Mucosa of descending colon (tissue), 1 donor: ENCODE measurements around a stretch of chr2.

DNA sequence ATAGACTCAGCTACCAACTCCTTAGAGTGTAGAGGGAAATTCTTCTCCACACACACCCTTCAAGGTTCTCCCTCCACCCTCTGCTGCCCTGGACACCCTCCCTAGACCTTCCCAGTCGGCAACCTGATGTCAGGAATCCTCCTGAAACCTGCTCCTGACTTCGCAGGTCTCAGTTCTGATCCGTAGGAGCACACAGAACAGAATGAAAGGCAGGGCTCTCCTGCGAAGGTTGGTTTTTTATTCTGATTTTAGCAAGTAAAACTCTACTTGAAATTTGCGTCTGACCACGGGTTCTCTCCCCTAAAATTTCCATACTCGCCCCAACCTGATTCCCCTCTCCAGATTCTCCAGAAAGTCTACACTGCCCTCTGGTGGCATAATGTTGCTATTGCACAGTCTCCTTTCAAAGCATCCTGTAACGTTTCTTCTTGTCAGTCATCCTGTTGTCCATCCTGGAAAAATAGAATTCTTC is 101.4 kb upstream of the CAB39 start:
- PRO-cap: no peak

DNA sequence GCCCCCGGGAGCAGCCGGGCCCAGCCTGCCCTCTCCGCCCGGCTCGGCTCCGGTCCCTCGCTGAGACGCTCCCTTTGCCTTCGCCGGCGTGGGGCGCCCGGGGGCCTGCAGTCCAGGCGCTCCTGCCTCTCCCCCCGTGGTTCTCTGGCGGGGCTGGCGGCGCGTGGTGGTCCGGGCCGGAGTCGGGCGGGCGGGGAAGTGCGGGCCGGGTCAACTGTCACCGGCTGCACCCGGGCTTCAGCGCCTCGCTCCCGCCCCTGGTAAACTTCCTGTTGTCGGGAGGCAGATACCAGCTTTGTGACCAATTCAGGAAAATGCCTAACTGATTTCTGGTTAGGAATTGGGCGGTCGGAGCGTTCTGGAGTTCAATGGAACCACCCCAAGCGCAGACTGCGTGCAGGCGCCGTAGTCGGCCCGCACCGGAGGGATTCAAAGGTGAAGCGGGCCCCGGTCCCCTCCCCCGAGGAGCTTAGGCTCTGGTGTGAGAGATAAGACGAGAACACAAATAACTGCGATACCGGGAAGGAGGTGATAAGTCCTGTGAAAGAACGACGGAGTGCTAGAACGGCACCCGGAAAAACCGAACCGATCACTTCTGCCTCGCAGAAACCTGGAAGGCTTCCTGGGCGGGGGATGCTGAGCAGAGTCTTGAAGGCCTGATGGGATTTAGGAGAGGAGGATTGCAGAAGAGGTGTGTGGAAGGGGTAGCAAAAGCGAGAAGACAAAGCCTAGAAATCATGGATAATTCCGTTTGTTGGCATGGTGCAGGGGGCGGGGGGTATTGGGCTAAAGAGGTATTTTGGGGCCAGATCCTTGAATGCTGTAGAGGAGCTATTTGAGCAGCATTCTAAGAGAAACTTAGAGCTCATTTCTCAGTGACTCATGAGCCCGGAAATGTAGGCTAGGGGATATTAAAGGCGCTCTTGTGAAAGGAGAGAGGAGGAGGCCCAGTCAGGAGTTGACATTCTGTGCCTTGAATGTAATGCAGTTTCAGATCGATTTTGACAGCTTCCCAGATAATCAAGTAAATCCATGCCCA is 1.0 kb downstream of the CAB39 start:
- PRO-cap: bidirectional peak, plus-strand start at position 531 of the sequence, minus-strand start at position 437 of the sequence; bidirectional peak, plus-strand start at position 926 of the sequence, minus-strand start at position 884 of the sequence

DNA sequence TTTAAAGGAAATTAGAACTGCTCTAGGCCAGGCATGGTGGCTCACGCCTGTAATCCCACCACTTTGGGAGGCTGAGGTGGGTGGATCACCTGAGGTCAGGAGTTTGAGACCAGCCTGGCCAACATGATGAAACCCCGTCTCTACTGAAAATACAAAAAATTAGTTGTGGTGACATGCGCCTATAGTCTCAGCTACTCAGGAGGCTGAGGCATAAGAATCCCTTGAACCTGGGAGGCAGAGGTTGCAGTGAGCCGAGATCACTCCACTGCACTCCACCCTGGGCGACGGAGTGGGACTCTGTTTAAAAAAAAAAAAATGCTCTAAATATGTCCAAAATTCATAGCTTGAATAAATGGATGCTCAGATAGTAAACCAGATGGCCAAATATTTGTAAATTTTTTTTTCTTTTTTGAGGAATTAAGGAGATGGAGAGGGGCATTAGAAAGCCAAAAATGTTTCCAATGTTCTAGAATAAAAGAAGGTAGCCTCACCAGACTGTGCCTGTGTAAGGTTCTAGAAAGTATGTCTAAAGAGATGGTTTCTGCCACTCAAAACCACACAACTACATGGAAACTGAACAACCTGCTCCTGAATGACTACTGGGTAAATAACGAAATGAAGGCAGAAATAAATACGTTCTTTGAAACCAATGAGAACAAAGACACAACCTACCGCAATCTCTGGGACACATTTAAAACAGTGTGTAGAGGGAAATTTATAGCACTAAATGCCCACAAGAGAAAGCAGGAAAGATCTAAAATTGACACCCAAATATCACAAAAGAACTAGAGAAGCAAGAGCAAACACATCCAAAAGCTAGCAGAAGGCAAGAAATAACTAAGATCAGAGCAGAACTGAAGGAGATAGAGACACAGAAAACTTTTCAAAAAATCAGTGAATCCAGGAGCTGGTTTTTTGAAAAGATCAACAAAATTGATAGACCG is 62.9 kb upstream of the ITM2C start:
- PRO-cap: no peak

GRCh38 chr2:230956756-230957260 is 31.8 kb upstream of the GPR55 start:
- PRO-cap: unidirectional peak, plus-strand start at chr2:230957095

- PRO-cap: no peak
Measured at GRCh38 chr2:231036007-231036553, 1.2 kb upstream of the C2orf72 start.

- PRO-cap: no peak
Measured at GRCh38 chr2:231161787-231162414, 36.5 kb upstream of the ARMC9 start.

GRCh38 chr2:231190565-231191375 is 7.7 kb upstream of the ARMC9 start:
- PRO-cap: unidirectional peak, minus-strand start at chr2:231190980

DNA sequence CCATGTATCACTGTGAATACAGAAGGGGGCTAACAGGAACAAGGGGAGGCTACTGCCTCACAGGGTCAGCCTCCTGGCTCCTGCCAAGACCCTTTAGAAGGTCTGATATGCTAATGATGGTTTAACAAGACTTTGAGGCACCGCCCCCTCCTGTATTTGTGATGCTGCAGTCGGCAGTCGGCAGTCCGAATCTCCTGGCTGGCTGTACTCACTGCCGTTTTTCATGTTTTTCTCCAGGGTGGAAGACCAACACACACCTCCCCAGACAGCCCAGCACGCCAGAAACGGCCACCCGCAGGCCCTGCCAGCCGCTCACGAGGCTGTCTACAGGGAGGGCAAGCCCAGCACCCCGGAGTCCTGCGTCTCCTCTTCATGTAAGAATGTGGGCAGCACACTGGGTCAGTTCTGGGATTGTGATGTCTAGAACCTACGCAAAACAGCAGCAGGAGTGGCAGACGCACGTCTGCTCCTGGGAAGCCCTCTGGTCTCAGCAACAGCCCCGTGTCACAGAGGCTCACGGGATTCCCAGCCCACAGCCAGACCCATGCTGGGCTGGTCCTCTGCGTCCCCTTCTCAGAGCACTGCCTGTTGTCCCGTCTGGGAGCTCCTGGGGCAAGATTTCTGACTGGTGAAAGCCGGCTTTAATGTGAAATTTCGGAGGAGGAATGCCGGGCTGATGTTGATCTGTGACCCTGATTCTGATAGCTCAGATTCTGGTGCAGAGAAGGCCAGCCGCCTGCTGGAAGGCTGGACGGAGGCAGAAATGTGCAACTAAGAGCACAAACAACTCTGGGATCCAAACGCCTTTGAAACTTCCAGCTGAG is 39.7 kb upstream of the B3GNT7 start:
- PRO-cap: no peak

- PRO-cap: no peak
Measured at GRCh38 chr2:231382583-231382807, 13.0 kb upstream of the B3GNT7 start.

- PRO-cap: bidirectional peak, plus-strand start at chr2:231414479, minus-strand start at chr2:231414123
Measured at GRCh38 chr2:231413941-231414665, 18.6 kb downstream of the B3GNT7 start.

DNA sequence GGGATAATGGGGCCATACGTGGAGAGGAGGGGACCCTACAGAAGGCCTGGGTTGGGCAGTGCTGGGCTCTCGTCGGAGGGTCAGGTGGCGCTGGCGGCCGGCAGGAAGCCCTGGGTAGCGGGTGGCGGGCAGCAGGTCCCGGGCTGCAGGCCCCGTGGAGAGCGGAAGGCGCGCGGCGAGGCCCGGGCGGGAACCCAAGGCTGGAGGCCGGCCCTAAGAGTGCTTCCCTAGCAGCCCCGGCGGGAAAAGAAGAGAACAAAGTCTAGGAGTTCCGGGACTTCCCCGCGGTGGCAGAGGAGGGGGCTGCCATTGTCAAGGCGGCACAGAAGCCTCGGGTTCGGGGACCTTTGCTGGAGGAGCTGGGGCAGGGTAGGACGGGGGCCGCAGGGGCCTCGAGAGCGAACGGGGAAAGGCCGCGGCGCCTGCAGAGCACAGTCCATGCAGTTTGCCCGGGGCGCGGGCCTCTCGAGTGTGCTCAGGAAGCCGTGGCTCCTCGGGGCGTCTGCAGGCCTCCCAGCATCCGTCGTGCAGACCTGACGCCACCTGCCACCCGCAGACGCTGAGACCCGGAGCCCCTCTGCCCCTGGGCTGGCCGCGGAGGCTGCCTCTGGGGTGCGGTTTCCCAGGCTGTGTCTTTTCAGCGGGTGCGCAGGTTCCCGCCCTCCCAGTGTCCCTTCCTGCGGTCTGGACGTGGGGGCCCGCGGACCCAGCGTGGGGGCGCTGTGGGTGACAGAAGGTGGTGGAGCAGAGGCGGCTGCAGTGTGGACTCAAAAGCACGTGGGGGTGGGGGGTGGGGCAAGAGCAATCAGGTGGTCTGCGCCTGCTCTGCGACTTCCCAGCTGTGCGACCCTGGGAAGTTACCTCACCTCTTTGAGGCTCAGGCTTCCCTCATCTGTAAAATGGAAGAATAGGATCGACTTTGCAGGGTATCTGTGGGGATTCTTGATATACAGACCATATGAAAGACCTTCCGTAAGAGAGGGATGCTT is 19.4 kb upstream of the NCL start:
- PRO-cap: unidirectional peak, minus-strand start at position 769 of the sequence

DNA sequence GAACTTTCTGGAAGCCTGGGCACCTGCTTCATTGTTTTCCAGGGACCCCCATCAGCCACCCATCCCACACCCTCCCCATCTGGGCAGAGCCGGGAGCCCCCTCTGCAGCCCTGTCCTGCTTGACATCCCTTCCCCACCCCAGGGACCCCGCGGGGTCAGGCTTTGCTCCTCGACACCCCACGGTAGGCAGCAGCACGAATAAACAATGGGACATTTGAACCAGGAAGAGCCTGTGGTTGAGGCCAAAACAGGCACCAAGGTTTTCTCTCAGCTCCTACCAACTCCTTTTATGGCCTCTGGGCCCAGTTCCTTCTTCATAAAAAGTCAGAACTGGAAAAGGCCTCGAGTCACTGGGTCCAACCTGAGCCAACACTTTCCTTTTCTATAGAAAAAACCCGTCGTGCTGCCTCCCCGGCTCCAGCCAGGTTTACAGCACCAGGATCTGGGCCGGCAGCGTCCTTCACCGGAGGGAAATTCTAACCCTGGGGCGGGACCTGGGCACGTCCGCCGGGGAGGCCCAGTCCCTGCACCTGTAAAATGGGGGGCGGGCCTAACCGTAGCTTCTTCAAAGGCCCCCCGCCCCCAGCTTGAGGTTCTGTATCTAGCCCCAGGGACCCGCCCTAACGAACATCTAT is 20.7 kb downstream of the TEX44 start:
- PRO-cap: bidirectional peak, plus-strand start at position 345 of the sequence, minus-strand start at position 176 of the sequence

- PRO-cap: bidirectional peak, plus-strand start at chr2:231614011, minus-strand start at chr2:231613922; bidirectional peak, plus-strand start at chr2:231614617, minus-strand start at chr2:231614186
Measured at GRCh38 chr2:231613888-231614643, 21.4 kb downstream of the TEX44 start.

GRCh38 chr2:231615350-231615875 is 22.7 kb downstream of the TEX44 start:
- PRO-cap: no peak

DNA sequence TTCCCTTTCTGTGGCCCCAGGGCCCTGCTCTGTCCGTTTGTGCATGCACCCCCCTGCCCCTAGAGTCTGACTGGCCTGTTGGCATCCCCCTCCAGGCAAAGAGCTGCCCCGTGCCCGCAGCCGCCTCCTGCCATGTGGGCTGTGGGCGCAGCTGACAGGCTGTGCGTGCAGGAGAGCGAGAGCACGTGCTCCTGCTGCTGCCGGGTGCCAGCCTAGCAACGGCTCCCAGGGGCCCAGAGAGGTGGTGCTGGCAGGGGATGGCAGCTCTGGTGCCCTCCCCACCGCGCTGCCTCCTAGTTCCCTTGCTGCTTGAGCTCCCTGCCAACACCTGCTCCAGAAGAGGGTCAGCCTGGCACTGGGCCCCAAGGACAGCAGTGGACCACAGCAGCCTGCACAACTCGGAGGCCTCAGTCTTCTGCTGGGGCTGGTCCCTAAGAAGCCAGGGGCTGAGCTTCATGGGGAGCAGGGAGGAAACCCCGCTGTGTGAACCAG is 24.0 kb upstream of the PTMA start:
- PRO-cap: no peak

DNA sequence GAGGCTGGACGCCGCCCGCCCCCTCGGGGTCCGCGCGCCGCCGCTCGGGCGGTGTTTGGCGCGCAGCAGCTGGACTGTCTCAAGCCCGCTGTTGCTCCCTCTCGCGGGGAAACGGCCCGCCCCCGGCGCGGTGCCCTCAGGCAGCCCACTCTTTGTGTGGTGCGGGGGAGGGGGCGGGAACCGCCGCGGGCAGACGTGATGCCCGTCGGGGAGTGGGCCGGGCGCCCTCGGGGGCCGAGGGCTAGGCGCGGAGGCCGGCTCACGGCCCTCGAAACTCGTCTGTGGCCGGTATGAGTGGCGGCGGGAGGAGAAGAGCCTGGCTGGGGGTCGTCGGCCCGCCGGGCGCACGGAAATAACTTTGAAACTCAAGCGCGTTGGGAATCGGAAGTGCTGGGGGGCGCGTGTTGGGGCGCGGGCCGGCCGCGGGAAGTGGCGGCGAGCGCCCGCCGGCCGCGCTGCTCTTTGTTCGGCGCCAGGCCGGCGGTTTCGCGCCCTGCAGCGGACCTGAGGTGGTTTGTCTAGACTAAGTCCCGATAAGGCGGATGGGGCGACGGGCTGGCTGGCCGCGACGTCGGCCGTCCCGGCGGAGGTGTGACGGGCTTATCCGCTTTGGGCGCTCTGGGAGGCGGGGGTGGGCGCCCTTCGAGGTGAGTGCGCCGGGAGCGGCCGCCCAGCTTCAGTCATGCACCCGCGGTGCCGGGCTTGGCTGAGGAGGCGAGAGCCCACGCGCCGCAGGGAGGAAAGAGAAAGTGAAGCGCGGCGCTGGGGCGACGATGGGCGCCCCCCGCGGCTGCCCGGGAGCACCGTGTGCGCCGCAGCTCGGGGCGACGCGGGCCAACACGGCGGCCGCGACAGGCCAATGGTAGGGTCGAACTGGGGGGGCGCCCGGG is 674 bp downstream of the PTMA start:
- PRO-cap: bidirectional peak, plus-strand start at position 650 of the sequence, minus-strand start at position 354 of the sequence; bidirectional peak, plus-strand start at position 752 of the sequence, minus-strand start at position 684 of the sequence

GRCh38 chr2:231709644-231710027 is 1.3 kb downstream of the PTMA start:
- PRO-cap: unidirectional peak, minus-strand start at chr2:231709789; unidirectional peak, minus-strand start at chr2:231709845

DNA sequence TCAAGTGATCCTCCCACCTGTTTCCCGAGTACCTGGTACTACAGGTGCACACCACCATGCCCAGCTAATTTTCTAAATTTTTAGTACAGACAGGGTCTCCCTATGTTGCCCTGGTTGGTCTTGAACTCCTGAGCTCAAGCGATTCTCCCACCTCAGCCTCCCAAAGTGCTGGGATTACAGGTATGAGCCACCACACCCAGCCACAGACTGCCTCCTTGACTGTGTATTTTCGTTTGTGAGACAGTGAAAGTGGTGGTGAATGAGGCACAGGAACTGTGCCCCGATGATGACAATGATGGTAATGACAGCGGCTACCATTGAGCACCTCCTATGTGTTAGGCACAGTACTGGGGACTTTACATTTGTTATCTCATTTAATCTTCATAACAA is 77.8 kb upstream of the ALPP start:
- PRO-cap: no peak

DNA sequence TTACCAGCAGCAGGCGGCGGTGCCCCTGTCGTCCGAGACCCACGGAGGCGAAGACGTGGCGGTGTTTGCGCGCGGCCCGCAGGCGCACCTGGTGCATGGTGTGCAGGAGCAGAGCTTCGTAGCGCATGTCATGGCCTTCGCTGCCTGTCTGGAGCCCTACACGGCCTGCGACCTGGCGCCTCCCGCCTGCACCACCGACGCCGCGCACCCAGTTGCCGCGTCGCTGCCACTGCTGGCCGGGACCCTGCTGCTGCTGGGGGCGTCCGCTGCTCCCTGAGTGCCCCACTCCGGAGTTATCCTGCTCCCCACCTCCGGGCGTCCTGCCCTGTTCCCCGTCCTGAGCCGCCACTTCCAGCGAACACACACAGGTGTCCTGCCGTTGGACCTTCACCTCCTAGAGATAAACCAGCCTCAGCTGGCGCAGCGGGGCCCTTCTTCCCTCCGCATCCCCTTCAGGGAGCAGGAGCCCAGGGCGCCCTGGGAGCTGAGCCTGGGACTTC is 3.0 kb downstream of the ALPI start:
- PRO-cap: no peak

- PRO-cap: no peak
Measured at GRCh38 chr2:232501599-232502059, 14.0 kb upstream of the ECEL1 start.